Airway epithelial cell (primary cell): ENCODE measurements around a stretch of chr20.

- RAMPAGE, long total RNA = no peak
These were observed 7.2 kb downstream of the RRBP1 start for GRCh38 chr20:17674648-17675518.

- RAMPAGE, long total RNA = no peak
These were observed 1.1 kb downstream of the RRBP1 start for GRCh38 chr20:17680877-17681397.

DNA sequence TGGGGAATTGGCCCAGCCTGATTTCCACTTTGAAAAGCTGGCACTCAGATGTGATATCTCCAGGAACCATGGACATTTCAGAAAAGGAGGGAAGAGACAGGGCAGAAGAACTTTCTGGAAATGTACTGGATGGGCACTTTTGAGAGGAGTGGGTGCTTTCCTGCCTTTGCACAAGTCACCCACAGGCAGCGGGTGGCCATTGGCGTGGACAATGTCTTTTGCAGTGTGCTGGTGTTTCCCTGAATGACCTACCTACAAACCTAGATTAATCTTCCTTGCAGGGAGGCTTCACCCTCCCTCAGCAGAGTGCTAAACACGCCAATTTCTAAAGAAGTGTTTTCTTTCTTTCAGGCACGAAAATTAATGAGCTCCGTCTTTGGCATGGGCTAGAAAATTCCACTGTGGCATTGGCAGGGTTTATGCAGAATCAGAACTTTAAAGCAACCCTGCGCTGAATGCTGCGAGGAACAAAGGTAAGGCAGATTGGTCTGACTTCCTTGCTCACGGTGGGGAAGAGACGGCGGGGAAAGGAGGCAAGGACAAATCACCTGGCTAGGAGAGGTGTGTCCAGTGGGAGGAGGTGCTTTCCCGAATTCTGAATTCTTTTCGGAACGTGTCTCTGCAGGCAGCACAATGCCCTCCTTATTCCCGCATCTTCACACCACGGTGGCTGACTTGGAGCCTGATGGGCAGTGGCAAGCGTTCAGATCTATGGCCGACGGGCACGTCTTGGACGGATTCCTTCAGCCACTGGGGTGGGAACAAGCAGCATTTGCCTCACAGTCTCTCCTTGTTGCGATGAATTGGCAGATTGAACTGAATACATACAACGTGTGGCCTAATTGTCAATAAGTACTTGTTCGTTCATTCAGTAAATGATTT, 6.3 kb upstream of the BANF2 start:
- RAMPAGE, long total RNA = no peak

- RAMPAGE, long total RNA = no peak
These were observed 86.4 kb downstream of the BANF2 start for GRCh38 chr20:17786039-17786697.

DNA sequence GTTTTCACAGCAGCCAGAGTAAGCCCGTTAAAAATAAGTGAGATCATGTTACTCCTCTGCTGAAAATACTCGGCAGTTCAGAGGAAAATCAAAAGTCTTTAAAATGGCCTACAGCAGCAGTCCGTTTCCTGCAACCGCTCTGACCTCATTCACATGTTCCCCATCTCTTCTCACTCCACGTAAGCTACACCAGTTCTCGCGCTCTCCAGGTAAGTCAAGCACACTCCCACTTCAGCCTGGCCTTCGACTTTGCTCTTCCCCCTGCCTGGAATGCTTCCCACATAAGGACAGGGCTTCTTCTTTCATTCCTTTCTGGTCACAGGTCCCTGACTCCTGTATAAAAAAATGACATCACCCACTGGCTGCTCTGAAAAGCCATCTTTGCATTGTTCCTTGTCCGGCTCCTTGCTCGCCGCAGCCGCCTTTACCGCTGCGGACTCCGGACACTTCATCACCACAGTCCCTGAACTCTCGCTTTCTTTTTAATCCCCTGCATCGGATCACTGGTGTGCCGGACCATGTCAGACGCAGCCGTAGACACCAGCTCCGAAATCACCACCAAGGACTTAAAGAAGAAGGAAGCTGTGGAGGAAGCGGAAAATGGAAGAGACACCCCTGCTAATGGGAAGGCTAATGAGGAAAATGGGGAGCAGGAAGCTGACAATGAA, 42.8 kb downstream of the MGME1 start:
- RAMPAGE, long total RNA = no peak

GRCh38 chr20:18224786-18225704, 63.3 kb upstream of the ZNF133 start:
- RAMPAGE, long total RNA = no peak

GRCh38 chr20:18989587-18990154, 176.1 kb downstream of the SCP2D1 start:
- RAMPAGE, long total RNA = no peak

GRCh38 chr20:19049166-19049864, 163.1 kb upstream of the SLC24A3 start:
- RAMPAGE, long total RNA = no peak

- RAMPAGE, long total RNA = no peak
These were observed 199.7 kb downstream of the SLC24A3 start for GRCh38 chr20:19411970-19412762.

DNA sequence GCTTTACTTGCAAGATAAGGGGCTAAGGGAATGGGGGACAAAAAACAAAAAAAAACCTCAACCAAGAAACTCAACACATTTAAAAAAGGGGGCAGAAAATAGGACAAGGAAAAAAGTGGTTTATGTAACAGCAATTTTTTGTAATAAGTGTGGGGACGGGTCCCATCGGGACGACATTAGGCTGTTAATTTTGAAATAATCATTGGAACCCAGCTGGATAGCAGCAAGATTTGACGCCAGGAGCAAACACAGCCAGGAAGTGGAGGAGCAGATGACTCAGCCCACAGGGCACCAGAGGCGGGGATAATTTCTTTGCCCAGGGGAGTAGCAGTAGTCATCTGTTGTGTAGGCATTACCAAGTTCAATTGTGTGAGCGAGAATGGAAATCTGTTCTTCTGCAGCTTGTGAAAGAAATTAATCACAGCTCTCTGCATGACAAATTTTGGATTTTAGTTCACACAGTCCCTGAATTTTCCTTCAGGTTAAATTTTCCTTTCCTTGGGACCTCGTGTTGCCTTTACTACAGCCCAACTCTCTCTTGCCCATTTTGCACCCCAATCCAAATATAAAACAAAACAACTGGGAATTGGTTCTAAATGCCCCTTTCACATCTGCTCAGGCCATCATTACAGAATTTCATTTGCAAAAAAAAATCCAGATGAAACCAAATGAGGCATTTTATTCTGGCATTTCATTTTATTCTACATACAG, 22.5 kb upstream of the RIN2 start:
- RAMPAGE, long total RNA = no peak

DNA sequence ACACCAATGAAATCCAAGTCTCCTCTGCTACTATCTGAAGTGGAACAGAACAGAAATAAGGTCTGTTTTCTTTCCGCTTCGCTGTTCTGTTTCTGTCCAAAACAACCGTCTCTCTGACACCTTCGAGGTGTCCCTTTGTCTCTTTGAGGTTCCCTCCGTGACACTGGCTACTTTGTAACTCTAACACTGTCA, 1.0 kb upstream of the RIN2 start:
- RAMPAGE, long total RNA = no peak

DNA sequence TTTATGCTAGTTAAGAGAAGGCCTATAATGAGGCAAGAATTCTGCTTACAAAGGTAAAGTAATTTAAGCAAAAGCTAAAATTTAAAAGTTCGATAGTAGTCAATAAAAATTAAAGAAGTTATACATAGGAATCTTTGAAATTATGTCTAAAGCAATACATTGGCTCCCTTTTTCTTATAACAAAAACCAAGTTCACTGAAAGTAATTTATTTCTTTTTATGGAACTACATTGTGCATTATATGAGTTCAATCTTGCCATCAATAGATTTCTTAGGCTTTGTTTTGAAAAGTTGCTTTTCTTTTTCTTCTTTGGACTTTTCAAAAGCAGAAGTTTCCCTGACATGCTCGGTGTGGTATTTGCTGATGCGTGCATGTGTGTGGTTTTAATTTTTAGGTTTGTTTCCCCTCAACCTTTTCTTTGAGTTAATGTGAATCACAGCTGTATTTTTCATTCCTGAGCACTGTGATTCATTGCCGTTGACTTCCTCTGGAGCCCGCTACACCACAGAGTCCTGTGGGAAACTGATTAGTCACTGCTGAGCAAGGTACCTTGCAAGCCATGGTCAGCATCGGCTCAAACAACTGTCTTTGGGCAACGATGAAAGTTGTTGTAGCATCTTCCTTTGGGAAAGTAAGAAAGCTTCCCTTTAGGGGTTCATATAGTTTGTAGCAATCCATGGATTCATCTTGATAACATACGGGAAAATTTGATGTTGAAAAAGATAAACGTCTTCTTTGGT, 57.4 kb downstream of the RIN2 start:
- RAMPAGE, long total RNA = no peak

GRCh38 chr20:19880071-19880926, 122.2 kb downstream of the RIN2 start:
- RAMPAGE, long total RNA = no peak

DNA sequence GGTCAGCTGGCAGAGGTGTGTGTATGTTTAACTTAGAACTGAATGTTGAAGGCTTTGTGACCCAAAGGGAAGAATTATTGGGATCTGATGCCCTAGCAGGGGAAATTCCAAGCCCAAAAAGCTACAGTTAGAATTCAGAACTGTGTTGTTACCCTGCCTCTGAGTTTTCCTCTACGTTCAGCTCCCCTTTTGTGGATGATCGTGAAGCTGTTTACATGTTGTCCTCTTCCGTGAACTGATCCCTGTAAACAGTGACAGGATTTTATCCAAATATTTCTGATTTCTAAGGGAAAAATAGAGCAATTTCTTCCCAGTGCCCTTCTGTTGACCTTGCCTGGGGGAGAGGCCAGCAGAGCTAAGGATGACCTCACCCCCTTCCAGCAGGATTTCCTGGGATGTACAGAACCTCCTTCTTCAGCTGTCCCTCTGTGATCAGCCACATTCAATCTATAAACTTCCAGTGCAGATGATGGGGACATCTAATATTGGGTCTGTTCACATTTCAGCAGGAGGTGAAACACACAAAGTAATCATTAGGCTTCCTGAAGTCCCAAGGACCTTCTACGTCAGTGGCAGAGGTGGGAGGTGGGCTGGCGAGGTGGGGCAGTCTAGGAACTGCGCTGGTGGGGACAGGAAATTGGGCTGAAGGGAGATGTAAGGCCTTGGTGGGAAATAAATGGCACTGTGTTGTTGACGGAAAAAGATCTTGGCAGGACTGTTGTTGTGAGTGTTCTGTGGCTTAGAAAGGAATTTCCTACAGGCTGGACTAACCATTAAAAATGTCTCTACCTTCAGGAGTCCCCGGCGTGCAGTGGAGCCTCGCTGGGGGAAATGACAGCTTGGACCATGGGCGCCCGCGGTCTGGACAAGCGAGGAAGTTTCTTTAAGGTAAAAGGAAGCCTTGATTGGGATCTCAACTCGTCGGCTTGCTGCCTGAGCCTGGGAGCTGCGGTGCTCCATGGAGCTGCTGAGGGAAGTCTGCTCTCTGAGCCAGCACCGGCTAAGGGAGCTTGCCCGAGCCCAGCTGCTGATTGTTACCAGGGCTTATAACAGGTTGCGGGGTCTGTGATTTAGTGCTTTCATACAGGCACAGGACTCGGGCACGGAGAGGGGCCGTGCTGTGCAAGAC, 128.0 kb upstream of the NAA20 start:
- RAMPAGE, long total RNA = no peak

DNA sequence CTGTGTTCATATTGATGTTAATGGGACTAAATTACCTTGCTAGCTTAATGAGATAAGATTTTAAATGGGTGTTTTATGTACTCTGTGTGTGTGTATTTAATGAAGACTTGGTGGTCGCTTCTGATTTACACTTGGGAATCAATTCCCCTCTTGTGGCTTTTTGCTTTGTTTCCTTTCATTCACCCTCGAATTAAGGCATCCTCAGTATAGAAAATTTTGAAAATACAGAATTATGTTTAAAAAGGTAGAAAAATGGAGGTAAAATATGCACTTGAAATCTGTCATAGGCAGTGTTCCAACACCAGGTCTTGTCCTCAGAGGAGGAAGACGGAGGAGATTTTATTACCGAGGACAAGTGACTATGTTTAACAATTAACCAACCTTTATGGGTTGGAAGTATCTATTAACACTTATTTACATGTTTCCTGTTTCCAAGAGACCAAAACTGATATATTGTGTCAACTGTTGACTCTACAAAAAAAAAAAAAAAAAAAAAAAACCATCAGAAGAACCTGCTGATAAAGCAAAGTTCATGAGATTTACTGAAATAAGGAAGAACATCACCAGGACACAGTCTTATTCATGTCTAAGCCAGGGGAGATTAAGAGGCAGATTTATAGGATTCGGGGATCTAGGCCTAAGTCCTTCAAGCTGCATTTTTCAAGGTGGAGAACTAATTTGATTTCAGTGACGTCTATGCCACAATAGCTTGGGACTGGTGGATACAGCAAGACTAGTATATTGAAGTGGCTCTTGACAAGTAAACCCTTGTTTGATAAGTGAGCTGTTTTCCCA, 126.8 kb upstream of the NAA20 start:
- RAMPAGE, long total RNA = no peak

- RAMPAGE, long total RNA = no peak
These were observed 23.8 kb downstream of the CFAP61 start for GRCh38 chr20:20076018-20076646.

DNA sequence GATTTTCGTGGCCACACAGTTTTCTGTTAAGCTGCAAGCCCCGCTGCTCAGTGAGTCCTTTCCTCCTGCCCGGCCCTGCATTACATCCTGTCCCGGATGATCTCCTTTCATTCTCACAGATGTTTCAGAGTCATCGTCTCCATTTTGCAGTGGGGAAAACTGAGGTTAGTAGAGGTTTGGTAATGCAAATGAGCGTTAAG, 155.5 kb downstream of the CFAP61 start:
- RAMPAGE, long total RNA = no peak

DNA sequence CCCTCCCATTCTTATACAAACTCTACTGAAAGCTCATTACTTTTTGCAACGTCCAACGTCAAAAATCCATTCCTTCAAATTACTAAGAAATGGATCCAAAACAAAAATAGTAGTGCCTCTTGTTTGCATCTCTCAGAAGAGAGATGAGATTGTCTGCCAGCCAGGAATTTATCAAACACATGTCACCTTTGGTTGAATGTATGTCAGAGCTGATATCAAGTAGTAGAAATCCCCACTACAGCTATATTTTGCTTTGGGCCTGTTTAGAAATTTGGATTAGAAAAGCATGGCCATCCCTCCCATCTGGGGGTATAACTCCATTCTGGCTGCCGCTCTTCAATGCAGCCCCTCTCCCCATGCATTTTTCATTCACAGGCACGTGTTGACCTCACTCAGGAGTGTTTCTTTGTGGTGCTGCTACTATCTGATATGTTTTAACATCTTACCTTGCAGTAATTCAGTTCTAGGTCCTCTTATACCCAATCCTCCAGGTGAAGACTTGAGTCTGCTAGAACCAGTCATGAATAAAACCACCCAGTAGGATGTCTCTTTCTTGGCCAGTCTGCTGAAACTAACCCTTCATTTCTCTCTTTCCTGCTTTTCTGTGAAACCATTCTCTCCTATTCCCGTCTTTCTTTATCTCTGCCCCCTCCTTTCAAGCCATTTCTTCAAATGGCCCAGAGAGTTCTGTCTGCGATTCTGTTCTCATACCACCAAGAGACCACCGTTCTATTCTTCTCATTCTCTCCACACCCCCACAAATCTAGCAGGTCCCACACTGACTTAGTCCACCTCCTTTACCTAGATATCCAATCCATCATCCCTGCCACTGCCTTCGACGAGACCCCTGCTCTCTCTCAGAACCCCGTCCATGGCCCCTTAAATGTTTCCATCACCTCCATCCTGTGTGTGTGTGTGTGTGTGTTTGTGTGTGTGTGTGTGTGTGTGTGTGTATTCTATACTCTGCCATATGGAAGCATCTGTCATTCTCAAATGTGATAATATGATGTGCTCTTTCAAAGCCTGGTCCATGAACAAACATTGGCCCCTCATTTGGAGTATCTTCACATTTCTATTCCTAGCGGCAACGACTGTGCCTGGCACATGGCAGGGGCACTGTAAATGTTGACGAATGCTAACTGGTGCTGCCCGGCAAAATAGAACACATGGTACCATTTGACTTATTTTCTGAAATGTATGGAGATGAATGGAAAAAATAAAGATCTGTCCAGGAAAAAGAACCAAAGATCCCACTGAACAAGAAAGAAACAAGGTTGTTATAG, 100.6 kb downstream of the INSM1 start:
- RAMPAGE, long total RNA = no peak

DNA sequence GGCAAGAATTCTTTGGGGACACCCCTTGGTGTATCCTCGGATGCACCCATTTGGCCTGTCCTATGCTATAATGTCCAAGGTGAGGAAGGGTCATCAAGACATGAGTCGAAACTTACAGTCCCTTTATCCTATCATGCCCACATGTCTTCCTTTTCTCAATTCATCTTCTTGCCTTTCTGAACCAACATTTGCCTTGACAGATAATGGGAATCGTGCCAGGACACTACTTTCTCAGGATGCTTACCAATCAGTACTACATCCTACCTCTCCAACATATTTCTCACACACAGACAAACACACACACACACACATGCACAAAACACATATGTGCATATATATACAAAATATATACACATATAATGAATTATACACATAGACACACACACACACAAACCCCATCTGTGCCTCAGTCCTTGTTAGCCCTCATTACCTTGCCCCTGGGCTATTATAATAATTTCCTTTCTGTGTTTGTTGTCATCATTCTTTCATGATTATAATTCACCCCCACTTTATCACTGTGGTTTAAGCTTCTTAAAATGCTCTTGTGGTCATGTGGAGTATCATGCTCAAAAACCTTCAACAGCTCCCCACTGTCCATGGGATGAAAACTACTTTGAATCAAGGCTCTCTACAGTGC, 148.8 kb downstream of the RALGAPA2 start:
- RAMPAGE, long total RNA = no peak

- RAMPAGE, long total RNA = no peak
These were observed 109.5 kb downstream of the RALGAPA2 start for GRCh38 chr20:20602878-20603373.